ENCODE results near the gene POSTN.

DNA sequence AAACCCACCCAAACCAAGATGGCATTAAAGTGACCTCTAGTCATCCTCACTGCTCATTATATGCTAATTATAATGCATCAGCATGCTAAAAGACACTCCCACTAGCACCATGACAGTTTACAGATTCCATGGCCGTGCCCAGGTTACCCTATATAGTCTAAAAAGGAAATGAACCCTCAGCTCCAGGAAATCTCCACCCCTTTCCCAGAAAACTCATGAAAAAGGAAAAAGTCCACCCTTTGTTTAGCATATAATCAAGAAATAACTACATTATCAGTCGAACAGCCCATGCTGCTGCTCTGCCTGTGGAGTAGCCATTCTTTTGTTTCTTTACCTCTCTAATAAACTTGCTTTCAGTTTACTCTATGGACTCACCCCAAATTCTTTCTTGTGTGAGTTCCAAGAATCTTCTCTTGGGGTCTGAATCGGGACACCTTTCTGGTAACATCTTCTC, 43.4 kb downstream of the RFXAP start:
- PRO-cap, result no peak
- RAMPAGE, long total RNA, 4 experiments, result no peak in any of the 4 experiments

- PRO-cap, result no peak
- RAMPAGE, long total RNA, 4 experiments, result no peak in any of the 4 experiments
These were observed 10.8 kb upstream of the SUPT20H start for GRCh38 chr13:37070271-37070724.

DNA sequence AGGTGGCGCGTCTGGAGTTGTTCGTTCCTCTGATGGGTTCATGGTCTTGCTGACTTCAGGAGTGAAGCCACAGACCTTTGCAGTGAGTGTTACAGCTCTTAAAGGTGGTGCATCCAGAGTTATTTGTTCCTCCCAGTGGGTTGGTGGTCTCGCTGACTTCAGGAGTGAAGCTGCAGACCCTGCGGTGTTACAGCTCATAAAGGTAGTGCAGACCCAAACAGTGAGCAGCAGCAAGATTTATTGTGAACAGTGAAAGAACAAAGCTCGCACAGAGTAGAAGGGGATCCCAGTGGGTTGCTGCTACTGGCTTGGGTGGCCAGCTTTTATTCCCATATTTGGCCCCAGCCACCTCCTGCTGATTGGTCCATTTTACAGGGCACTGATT, 126.6 kb downstream of the POSTN start:
- PRO-cap, result no peak
- RAMPAGE, long total RNA, 4 experiments, result no peak in any of the 4 experiments

- PRO-cap, result unidirectional peak, minus-strand start at chr13:37598758
- RAMPAGE, long total RNA, 4 experiments, result start-site peak on the minus strand in 4 of 4 experiments, at chr13:37598623-37598773 at its widest, 104 to 4,442 reads per replicate
These were observed at the start of gene POSTN for GRCh38 chr13:37598543-37599004. TSS of gene POSTN (minus strand) at chr13:37598768.

DNA sequence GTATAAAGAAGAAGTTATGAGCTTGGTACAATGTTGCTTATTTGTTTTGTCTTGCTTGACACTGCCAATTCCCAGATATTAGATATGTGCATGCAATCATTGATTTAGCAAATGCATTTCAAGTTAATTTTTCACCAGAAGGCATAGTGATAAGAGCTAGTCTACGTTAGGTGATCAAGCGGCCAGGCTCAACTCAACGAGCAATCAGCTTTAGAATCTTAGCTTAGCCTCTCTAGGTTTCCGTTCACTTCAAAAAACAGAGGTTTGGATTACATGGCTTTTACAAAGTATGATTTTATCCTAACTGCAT, 81.6 kb upstream of the POSTN start:
- PRO-cap, result no peak
- RAMPAGE, long total RNA, 4 experiments, result no peak in any of the 4 experiments

DNA sequence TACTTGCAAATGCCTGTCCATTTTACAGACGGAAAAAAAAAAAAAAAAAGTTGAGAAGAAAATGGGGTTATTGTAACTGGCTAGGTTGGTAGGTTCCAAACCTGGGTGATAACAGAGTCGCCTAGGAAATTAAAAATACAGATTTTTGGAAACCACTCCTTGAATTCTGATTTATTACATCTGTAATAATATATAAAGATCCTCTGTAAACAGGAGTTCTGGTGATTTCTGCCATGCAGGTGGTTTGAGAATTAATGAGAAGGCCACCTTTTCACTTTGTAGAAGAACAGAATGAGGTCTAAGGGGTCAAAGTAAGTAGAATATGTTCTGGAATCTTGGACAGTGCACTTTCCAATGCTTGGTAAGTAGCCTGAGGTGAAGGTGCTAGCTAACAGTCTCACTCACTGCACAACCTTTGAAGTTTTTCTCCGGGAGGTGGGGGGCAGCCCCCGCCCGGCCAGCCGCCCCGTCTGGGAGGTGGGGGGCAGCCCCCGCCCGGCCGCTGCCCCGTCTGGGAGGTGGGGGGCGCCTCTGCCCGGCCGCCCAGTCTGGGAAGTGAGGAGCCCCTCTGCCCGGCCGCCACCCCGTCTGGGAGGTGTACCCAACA, 13.9 kb downstream of the UFM1 start:
- PRO-cap, result no peak
- RAMPAGE, long total RNA, 4 experiments, result no peak in any of the 4 experiments

DNA sequence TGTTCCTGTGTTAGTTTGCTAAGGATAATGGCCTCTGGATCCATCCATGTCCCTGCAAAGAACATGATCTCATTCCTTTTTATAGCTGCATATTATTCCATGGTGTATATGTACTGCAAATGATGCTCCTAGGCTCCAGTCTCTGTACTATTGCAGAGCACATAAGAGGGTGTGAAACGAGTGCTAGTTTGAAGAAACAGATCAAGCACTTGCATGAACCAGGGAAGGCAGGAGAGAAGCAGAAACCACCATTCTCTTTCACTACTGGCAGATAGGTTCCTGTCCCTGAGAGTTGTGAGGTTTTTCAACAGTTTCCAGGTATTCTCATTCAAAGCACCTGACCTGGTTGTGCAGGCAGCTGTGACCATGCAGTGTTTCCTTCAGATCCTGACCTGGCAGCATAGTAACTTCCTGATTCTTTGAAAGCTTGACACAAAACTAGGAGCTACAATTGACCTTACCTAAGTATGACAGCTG, 164.9 kb downstream of the UFM1 start:
- PRO-cap, result no peak
- RAMPAGE, long total RNA, 4 experiments, result no peak in any of the 4 experiments

DNA sequence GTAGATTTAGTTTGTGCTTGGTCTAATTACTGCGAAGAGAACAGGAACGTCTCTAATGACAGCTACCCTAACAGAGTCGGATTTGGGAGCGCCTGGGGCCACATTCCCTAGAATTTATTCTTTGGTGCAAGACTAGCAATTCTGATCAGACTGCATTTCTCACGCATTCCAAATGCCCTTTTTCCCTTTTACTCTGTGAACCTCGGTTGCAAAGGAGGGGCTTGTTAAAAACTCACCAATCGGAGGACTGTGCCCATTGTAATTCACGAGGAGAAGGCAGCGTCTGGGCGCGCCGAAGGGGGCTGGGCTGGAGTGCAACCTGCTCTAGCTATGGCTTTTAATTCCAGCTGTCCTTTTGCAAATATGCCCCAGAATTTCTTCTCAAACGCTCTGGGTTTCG, 674 bp upstream of the FREM2 start:
- PRO-cap, result no peak
- RAMPAGE, long total RNA, 4 experiments, result no peak in any of the 4 experiments

DNA sequence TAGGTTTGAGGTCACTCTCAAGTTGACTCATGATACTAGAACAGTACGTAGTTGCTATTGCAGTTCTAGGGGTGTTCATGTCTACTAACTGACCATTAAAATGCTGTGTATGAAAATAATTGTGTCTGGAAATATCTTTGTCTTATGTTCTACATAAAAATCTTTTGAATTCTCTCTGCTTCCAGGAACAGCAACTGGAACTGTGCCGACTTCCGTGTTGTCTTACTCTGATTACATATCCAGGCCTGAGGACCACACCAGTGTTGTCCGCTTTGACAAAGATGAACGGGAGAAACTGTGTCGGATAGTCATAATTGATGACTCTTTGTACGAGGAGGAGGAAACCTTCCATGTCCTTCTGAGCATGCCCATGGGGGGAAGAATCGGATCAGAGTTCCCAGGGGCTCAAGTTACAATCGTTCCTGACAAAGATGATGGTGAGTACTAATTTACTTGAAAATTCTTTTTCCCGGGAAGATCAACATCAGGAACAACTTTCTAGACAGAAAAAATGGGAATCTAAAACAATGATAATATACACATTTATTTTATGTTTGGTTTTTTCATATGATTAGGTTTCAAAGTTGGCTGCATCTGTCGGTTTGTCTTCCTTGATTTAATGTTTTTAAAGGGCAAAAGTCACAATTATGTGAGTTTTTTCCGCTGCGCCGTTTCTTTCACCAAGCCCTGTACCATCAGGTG, 97.6 kb downstream of the FREM2 start:
- PRO-cap, result no peak
- RAMPAGE, long total RNA, 4 experiments, result no peak in any of the 4 experiments

DNA sequence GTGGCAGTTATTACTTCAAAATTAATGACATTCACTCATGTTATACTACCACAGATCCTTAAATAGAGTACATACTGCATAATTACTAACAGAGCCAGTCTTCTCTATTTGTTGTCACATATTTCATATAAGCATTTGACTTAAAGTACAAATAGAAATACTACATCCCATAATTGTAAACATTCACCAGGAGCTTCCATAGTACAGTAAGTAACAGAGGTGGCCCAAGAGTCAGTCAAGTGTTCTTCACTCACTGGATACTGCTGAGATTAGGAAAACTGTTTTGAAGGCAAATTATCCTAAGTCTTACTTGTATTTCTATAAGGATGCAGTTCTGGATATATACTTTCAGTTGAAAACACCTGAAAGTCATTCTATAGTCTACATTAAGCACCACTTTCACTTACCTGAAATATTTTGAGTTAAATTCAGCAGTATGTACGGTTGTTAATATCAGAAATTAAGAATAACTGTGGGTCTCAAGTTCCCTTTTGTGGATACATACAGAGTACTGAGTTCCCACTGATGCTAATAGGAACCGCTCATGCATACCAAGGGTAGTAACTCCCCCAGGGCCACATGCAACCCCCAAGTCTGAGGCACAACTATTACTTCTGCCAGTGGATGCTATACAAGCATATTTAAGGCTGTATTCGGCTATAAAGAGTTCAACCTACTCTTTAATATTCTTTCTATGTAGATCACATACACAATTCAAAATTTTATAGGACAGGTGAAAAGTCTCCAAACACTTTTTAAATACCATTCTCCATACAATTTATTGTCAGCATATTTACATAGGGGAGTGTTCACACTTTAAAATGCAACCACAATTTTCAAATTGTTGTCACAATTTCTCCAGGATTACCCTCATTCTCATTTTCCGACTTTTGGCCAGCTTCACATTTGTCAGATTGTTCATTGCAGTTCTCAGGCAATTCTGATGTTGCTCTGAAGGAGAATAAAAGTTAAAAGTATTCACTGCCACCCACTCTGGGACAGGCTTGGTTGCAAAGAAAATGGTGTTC, 20.1 kb upstream of the STOML3 start:
- PRO-cap, result no peak
- RAMPAGE, long total RNA, 4 experiments, result no peak in any of the 4 experiments

GRCh38 chr13:39021458-39021982, 16.4 kb downstream of the PROSER1 start:
- PRO-cap, result no peak
- RAMPAGE, long total RNA, 4 experiments, result no peak in any of the 4 experiments

GRCh38 chr13:39347972-39348800, 254.8 kb downstream of the LHFPL6 start:
- PRO-cap, result no peak
- RAMPAGE, long total RNA, 4 experiments, result no peak in any of the 4 experiments

DNA sequence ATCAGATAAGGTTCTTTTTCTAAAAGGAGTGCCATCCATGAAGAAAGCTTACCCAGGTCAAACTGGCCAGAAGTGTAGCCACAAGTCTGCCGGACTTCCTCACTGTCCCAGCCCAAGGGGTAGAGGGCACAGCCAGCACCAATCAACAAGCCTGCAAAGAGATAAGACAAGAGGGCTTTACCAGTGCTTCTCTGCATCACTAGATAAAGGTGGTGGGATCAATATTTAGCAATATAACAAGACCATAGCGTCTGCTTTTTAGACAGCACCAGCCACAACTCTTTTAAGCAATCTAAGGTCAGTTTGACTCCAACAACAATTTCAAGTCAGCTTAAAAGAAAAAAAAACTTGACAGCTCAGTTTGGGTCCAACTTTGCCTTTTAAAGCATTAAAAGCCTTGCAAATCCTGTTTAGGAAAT, 224.6 kb downstream of the LHFPL6 start:
- PRO-cap, result no peak
- RAMPAGE, long total RNA, 4 experiments, result start-site peak on the minus strand in 1 of 4 experiments, centred at position 102 of the sequence, 13 reads per replicate

DNA sequence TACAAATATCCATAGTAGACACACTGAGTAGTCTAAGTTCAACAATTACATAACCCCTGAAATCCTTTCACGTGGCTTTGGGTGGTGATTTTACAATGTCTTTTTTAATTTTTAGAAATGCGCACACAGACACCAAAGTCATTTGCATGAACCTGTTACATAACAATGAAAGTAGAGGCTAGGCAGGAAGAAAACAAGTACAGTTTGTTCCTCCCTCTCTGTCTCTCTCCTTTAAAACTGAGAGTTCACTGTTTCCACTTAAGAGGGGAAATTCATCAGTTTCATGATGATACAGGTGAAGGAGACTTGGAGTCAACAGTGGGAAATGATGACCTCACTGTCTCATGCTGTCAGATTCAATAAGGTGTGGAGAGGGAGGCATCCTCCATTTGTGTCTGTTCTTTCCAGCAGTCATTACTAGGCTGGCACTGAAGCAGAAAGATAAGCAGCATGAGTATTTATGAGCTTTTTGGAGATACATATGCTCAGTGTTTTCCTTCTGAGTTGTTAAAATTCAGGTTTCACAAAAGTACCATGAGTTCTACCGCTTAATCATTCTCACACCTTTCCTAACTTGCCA, 201.8 kb downstream of the LHFPL6 start:
- PRO-cap, result no peak
- RAMPAGE, long total RNA, 4 experiments, result no peak in any of the 4 experiments

DNA sequence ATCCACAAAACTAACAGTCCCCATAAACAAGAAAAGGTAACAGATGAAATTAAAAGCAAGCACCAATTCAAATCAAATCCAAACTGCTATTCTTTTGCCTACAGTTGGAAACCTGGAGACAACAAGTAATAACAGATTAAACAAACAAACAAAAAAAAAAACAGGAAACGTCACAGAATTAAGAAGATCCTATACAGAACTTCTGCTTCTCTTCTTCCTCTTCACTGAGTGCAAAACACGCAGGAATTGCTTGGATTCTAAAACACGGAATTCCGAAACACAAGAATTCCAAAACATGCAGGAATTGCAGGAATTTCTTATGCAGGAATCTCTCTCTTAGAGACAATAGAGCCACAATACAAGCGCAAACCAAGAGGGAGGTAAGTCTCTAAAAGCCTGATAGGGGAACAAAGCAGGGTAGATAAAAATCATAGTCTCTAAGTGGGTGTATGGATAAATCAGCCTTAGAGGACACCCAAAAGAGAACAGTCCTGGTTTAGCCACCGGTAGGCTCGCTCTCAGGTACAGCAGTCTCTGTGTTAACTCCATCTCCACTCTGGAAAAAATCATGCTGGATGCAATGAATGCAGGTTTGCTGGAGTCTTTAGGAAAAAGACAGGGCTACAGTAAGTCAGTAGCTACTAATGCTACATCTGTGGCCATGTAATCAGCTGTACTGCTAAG, 112.9 kb downstream of the LHFPL6 start:
- PRO-cap, result no peak
- RAMPAGE, long total RNA, 4 experiments, result no peak in any of the 4 experiments

GRCh38 chr13:39776471-39777023, 121.1 kb downstream of the COG6 start:
- PRO-cap, result no peak
- RAMPAGE, long total RNA, 4 experiments, result no peak in any of the 4 experiments

- PRO-cap, result no peak
- RAMPAGE, long total RNA, 4 experiments, result no peak in any of the 4 experiments
These were observed 300.6 kb downstream of the COG6 start for GRCh38 chr13:39956088-39956462.

DNA sequence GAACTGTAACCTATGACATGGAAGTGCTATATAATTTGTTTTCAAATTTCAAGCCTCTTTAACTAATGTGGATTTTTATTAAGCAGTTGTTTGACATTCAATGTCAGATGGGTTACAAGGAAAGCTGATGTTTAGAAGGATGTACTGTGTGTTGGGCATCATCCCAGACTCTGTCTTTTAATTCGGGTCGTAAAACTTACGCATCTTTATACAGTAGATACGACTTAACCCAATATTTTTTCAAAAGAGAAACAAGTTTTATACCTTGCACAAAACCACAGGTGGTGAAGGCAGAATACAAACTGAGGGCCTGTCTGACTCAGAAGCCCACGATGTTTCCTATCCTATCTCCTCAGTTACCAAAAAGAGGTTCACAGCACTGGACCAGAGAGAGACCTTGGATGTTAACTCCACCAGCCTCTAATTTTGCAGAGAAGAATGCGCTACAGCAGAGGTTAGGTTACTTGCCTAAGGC, 477.1 kb downstream of the FOXO1 start:
- PRO-cap, result no peak
- RAMPAGE, long total RNA, 4 experiments, result no peak in any of the 4 experiments

- PRO-cap, result no peak
- RAMPAGE, long total RNA, 4 experiments, result no peak in any of the 4 experiments
These were observed 352.6 kb downstream of the FOXO1 start for GRCh38 chr13:40313890-40314171.

GRCh38 chr13:40315266-40315770, 351.1 kb downstream of the FOXO1 start:
- PRO-cap, result no peak
- RAMPAGE, long total RNA, 4 experiments, result no peak in any of the 4 experiments

Data from suprapubic skin (tissue), 4 donors.